ENCODE data around the genes ENHO and DCTN3.

GRCh38 chr9:34377425-34377900 is 765 bp upstream of the MYORG start:
- PRO-cap, 2 experiments = peak in 1 of 2 experiments; most common minus-strand start chr9:34377625 (in 1)

GRCh38 chr9:34522675-34523580 is at the start of gene ENHO:
Gene ENHO (minus strand): TSS chr9:34522990.
- PRO-cap, 2 experiments = peak in 2 of 2 experiments; most common plus-strand start chr9:34523294 (in 1); most common minus-strand start chr9:34522976 (in 2)

- PRO-cap, 2 experiments = no peak in any of the 2 experiments
Observed at GRCh38 chr9:34576957-34577439, 12.5 kb downstream of the CNTFR start.

GRCh38 chr9:34619670-34620973 is at the start of gene DCTN3:
Gene DCTN3 (minus strand): TSS chr9:34620495.
- PRO-cap, 2 experiments = peak in 2 of 2 experiments; most common plus-strand start chr9:34620623 (in 1); most common minus-strand start chr9:34620495 (in 2)

DNA sequence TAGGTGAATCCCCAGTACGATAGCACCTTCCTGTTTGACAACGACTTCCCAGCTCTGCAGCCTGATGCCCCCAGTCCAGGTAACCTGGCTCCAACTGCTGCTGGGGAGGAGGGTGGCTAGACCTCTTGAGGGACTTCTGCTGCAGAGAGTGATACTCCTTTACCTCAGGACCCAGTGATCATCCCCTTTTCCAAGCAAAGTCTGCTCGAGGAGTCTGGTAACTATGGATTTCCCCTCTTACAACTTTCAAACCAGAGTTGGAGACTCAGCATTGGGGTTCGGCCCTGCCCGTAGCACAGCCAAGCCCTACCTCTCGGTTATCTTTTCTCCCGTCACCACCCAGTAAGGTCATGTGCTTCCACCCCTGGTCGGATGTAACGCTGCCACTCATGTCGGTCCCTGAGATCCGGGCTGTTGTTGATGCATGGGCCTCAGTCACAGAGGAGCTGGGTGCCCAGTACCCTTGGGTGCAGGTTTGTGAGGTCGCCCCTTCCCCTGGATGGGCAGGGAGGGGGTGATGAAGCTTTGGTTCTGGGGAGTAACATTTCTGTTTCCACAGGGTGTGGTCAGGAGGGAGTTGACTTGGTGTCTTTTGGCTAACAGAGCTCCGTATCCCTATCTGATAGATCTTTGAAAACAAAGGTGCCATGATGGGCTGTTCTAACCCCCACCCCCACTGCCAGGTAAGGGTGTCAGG is 1.2 kb downstream of the GALT start:
- PRO-cap, 2 experiments = no peak in any of the 2 experiments

GRCh38 chr9:34992232-34993536 is 3.1 kb downstream of the DNAJB5 start:
- PRO-cap, 2 experiments = peak in 2 of 2 experiments; most common plus-strand start chr9:34992860 (in 2); most common minus-strand start chr9:34992580 (in 1)

- PRO-cap, 2 experiments = no peak in any of the 2 experiments
Observed at GRCh38 chr9:35089005-35089626, 7.3 kb downstream of the PIGO start.

- PRO-cap, 2 experiments = peak in 2 of 2 experiments; most common plus-strand start chr9:35162591 (in 2)
Observed at GRCh38 chr9:35162424-35162865, 636 bp downstream of the UNC13B start.

DNA sequence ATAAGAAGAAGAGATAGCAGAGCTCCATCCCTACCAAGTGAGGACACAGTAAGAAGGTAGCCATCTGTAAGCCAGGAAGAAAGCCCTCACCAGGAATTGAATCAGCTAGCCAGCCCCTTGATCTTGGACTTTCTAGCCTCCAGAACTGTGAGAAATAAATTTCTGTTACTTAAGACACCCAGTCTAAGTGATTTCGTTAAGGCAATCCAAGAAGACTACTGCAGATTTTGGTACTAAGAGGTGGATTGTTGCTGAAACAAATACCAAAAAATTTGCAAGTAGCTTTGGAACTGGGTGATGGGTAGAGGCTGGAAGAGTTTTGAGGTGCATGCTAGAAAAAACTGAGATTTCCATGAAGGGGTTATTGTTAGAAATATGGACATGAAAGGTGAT is 102.0 kb downstream of the UNC13B start:
- PRO-cap, 2 experiments = no peak in any of the 2 experiments

GRCh38 chr9:35489092-35489325 is 902 bp upstream of the RUSC2 start:
- PRO-cap, 2 experiments = no peak in any of the 2 experiments

DNA sequence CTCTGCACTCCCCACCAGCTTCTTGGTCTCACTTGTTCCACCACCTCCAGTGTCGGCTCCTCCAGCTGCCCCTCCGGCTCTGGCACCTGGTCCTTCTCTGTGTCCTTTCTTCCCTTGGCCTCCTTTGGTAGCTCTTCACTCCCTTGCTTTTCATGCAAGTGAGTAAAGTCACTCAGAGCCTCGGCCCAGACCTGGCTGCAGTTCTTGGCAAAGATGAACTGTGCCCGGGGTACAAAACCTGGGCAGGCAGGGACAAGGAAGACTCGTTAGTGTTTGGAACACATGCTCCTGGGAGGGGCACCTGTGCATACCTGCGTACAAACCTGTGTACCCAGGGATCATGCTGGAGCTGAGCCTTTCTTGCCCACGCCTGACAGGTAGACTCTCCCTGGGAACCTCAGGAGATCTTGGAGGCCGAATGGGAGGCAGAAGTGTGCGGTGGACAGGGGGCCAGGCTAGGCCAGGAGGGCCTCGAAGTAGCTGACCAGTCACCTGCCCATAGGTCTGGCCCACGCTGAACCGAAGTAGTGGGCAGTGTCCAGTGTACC is 761 bp downstream of the FAM166B start:
- PRO-cap, 2 experiments = no peak in any of the 2 experiments

GRCh38 chr9:35564644-35565177 is 1.0 kb upstream of the FAM166B start:
- PRO-cap, 2 experiments = no peak in any of the 2 experiments

DNA sequence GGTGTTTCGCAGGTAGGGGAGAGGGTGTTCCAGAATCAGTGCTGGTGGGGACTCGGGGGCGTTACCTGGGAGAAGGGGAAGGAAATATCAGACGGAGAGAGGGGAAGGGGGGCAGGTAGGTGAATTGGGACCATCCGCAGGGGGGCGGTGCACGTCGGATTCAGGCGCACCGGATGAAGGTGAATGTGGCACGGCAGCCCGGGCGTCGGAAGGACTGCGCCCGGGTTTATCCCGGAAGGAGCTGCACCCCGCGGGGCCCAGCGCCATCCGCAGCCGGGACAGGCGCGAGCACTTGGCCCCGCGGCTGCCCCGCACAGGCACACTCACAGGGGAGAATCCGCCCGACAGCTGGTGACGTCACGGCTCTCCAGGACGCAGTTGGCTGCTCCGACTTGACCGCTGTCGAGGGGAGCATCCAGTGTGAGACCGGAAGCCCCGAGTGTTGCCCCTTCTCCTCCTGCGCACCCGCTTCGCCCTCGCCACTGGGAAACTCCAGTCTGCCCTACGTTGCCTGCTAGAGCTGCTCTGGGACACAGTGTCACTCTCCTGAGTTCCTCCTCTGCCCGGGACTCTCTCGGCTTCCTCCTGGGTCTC is 1.3 kb downstream of the CD72 start:
- PRO-cap, 2 experiments = no peak in any of the 2 experiments

DNA sequence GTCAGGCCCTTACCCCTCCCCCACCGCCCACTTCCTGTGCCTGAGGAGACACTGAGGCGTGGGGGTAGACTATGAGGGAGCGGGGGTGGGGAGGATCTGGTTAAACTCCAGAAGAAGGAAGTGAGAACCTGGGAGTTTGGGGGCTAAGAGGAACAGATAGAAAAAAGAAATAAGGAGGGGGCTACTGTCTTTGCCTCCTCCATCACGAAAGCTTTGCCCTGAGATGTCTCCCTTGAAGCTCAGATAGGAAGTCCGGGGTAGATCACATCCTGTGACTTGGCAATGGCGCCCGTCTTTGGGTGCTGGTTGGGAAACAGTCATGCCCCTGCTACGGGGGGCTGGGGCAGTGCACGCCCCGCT is 1.3 kb downstream of the SIT1 start:
- PRO-cap, 2 experiments = no peak in any of the 2 experiments

- PRO-cap, 2 experiments = no peak in any of the 2 experiments
Observed at GRCh38 chr9:35684219-35685209, 5.2 kb downstream of the TPM2 start.

DNA sequence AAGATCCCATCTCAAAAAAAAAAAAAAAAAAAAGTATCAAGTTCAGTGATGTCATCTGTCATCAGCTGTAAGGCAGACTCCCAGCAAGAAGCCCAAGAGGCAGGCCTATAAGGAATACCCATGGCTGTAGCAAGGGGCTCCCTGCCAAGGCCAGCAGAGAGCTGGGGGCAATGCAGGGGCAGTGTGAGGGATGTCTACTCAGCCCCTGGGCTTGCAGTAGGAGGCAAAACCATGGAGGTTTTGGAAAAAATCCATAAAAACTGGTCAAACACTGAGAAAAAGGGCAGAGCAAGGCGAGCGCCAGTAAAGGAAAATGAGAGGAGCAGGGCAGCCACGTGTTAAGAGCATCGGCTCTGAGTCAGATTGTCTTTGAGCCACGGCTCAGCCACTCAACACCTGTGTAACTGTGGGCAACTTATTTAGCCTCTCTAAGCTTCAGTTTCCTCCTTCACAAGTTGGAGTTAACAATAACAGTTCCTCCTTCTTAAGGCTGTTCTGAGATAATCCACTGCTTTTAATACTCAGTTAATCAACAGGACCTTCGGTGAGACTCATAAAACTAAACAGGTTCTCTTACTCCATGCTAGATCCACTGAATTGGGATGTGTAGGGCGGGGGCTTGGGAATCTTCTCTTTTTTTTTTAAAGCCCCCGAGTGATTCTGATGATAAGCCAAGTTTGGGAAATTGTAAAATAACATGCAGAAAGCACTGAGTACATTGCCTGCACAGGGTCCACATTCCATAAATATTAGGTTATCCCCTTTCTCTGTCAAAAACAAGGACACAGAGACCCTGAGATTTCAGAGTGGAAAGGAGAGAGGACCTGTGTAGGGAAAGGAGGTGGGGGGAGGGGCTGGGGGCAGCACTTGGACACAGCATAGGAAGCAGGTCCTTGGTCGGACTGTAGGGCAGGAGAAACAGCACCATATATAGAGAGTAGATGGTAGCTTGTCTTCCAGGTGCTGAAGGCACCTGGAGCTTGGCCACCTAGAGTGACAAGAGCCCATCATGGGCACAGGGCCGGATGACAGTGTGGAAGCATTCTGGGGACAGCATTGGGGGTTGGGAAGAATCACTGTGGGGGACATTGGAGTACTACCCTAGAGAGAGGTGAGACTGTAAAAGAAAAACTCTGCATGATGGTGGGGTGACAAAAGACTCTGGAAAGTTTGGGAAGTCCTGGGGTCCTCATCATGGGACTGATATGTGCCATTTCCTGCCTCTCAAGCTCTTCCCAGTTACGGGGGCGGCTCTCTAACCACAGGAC is 2.7 kb downstream of the TPM2 start:
- PRO-cap, 2 experiments = no peak in any of the 2 experiments

DNA sequence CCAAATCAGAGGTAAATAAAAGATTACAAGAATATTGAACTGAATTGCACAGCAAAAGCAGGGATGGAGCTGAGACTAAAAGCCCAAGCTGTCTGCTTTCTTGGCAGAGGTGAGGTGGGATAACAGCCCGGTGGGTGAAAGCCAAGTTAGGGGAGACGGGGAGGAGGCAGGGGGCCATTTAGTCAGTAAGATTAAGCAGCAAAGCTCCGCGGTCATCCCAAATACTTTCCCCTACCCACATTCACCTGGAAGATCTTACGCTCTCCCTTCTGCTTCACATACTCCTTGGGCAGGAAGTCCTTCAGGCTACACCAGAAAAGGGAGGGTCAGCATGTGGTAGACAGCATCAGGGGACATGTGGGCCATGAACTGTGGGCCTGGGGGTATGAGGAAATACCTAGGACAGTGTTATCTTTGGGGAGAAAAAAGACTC is 9.4 kb downstream of the TLN1 start:
- PRO-cap, 2 experiments = no peak in any of the 2 experiments

- PRO-cap, 2 experiments = no peak in any of the 2 experiments
Observed at GRCh38 chr9:35725391-35725795, 6.6 kb downstream of the TLN1 start.

GRCh38 chr9:35731358-35732034 is 499 bp downstream of the TLN1 start:
- PRO-cap, 2 experiments = no peak in any of the 2 experiments

- PRO-cap, 2 experiments = no peak in any of the 2 experiments
Observed at GRCh38 chr9:35736111-35736889, 3.8 kb downstream of the CREB3 start.